Vein endothelial cell (primary cell): Measurements from ENCODE around the genes OMD, ZNF484, FGD3 and NINJ1.

DNA sequence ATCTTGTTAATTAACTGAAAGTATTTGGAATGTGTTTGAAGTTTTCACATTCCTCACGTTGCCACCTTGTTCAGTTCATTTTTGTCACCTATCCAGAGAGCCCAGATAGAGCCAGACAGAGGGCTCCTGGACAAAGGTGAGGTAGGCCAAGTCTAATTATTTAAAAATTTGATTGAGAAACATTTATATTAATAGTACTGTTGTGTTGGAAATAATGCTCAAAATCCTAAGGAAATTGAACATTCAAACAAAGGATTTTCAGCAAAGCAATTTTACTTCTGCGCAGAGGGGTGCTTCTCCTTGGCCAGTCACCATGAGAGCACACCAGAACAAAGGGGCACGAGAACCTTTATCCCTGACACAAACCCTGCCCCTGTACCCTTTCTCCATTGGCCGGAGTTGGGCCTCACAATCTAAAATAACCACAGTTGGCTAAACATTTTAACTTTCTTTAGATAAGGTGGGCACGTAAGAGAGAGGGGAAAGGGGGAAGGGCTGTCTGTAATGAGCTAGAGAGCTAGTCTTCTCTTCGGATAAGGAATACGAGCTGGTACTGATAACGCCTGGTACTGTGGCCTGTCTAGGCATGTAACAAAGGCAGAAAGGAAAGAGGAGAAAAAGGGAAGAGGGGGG is 1.6 kb upstream of the IARS1 start:
- CAGE, long polyA plus RNA = no peak

GRCh38 chr9:92424199-92424837 is at the start of gene OMD:
OMD (minus strand) TSS chr9:92424471.
- CAGE, long polyA plus RNA = no peak

DNA sequence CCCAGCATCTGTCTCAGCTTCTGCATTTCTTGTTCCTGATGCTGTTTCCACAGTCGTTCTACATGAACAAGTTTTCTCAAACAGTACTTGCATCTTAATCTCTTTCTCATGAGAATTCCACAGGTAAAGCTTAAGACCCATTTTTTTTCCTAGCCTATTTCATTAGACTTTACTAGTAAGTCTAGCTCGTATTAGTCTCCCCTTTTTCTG is 49.2 kb upstream of the OMD start:
- CAGE, long polyA plus RNA = no peak

- CAGE, long polyA plus RNA = no peak
These were observed 19.1 kb downstream of the IPPK start for GRCh38 chr9:92650688-92651437.

DNA sequence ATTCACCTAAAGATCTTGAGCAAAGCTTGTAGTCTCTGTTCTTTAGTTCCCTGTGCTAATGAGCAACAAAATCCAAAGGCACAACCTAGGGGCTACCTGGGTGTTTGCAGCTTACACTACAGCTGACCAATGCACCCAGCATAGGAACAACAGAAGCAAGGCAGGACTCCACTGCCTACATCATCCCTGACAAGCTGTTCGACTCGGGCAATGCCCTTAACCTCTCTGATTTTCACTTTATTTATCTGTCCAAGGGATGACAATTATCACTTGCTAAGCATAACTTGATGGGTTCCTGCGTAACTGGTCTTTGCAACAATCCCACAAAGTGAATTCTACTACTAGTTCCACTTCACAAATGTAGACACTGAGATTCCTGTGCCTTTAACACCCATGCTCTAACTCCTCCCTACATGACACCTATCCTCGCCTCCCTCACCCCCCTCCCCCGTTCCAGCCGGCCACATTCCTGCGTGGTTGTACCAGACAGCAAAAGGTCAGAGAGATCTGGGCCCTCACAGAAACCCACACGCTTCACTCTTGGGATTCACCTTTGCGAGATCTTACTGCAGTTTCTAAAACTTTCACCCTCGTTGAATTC is 1.1 kb downstream of the IPPK start:
- CAGE, long polyA plus RNA = no peak

DNA sequence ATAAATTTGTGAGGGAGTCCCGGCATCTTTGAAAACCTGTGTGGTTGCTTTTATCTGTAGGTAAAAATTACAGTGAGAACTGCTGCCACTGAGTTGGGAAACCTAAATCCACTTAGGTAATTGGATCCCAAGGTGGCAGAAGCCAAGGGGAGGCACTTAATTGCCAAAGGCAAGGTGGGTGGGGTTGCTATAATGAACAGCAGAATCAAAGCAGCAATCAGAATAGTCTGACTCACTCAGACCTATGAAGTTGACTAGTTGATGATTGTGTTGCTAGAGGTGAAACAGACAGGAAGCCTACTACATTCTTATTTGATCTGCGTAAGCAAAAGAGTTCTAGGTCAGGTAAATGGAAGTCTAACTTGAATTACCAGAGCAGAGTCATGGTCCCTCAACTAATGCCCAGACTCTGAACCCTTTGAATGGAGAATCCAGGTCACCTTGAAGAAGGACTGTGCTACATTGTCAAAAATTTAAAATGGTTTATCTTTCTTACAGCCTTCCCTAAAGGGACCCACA is 17.3 kb upstream of the BICD2 start:
- CAGE, long polyA plus RNA = no peak

- CAGE, long polyA plus RNA = no peak
These were observed at the start of gene ZNF484 for GRCh38 chr9:92877450-92878320. ZNF484 (minus strand) TSS chr9:92878038.

DNA sequence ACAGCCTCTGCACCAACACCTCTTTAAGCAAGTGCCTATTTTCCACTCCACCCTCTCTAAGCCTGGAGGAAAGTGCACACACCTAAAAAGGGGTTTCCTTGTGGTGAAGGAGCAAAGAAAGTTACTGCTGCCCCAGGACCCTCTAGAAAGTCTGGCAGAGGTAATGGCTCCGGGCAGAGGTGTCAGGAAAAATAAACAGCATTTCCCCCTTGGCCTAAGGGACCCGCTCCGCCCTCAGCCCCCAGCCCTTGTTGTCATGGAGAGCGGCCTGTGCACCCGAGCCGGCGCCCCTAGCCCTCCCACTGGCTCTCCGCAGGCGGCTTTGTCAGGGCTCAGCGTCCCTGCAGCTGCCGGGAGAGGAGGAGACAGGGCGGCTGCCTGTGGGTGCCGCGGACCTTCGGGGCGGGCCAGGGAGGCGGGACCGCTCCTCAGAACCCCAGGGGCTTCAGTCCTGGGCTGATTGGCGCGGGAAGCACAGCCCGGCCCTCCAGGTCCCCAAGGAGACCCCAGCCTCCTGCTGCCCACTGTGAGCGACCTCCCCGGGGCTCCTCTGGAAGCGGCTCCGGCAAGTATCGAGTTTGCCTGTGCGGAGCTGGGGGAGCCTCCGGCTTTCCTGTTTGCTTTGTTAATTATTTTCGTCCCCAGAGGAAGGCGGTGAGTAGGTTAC is at the start of gene FGD3:
TSS of gene FGD3 (plus strand) at position 448 of the 667 bp plus-strand sequence.
- CAGE, long polyA plus RNA = no peak

DNA sequence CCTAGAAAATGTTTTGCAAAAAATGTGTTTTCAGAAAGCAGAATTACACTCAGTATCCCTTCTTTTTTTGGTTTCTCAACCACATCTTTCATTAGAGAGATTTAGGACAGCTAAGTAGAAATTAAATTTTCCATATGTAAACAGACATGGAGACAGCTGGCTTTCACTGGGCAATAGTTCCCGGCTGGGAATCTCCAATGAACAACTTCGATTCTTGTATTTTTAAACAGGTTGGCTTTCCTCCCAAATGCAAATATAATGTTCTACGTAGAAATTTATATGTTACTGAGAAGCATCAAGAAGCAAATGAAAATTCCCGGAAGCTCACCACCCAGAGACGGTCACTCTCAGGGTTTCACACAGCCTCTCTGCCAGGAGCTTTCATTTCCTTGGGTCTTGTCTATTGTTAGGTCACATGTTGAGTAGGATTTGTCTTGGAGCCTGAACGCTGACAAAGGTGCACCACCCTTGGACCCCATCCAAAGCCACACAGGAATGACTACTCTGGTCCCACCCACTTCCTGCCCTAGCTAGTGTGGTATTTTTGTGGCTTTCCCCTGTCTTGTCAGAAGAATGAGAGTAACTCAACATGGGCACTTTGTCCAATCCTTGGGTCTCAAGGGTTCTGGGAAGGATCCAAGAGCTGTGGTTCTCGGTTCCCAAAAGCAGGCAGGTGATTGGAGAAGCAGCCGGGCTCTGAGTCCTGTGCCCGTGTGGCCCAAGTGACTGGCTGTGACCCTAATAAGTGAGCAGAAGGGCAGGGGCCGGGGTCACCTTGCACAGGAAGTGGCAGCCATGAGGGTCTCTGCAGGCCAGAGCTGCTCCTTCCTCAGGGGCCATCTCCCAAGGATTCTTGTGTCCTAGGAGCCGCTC is 6.7 kb downstream of the FGD3 start:
- CAGE, long polyA plus RNA = no peak

DNA sequence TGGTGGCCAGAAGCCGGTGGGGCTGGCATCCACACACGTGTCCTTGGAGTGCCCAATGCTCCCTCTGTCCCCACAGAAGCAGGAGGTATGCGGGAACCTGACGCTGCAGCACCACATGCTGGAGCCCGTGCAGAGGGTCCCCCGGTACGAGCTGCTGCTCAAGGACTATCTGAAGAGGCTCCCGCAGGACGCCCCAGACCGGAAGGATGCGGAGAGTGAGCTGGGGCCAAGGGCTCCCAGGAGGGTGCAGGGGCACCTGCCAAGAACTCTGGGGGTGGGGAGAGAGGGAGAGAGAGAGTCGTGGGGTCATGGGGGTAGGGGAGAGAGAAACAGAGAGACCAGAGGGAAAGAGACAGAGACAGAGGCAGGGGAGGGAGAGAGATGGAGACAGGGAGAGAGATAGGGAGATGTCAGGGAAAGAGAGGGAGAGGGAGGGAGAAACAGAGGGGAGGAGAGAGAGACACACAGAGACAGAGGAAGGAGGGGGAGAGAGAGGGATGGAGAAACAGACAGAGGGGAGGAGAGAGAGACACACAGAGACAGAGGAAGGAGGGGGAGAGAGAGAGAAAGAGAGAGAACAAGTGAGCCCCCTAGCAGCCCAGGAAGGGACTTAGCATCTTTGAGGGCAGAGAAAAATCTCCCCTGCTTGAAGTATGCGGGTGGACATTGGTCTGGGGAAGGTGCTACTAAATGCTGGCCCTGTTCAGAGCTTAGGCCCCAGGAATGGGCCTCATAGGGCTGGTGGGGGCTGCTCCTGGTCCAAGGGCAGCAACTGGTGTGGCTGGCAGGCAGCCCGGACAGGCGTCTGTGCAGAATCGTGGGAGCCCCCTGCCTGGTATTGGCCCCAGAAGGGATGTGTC is 48.1 kb upstream of the SUSD3 start:
- CAGE, long polyA plus RNA = no peak

- CAGE, long polyA plus RNA = no peak
These were observed 17.5 kb upstream of the SUSD3 start for GRCh38 chr9:93040944-93041507.

GRCh38 chr9:93049588-93049927 is 8.9 kb upstream of the SUSD3 start:
- CAGE, long polyA plus RNA = no peak

- CAGE, long polyA plus RNA = no peak
These were observed 2.4 kb downstream of the SUSD3 start for GRCh38 chr9:93060699-93061491.

DNA sequence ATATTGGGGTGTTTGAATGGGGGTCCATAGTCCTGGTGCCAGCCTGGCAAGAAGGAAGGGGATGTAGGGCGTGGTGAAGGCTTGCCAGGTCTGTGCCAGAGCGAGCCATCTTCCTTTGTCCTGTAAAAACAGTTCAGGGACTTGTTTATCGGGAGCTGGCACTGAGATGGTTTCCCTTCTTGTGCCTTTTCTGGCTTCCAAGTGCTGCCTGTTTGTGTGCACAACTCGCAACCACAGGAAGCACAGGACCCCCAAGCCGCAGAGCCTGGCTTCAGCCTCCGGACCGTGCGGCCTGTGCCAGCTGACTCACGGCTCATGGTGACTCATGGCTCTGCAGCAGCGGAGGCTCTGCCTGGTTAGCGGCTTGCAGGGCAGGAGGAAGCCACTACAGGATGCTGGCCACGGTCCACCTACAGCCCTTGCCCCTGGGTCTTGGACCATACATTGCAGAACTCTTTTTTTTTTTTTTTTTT is 2.5 kb downstream of the CARD19 start:
- CAGE, long polyA plus RNA = no peak

GRCh38 chr9:93132993-93133935 is 787 bp downstream of the NINJ1 start:
- CAGE, long polyA plus RNA = no peak

GRCh38 chr9:93133936-93134977 is at the start of gene NINJ1:
NINJ1 (minus strand) TSS chr9:93134251.
- CAGE, long polyA plus RNA = start-site peak on the minus strand at chr9:93134240-93134281, 344 and 428 reads in 2 replicates

DNA sequence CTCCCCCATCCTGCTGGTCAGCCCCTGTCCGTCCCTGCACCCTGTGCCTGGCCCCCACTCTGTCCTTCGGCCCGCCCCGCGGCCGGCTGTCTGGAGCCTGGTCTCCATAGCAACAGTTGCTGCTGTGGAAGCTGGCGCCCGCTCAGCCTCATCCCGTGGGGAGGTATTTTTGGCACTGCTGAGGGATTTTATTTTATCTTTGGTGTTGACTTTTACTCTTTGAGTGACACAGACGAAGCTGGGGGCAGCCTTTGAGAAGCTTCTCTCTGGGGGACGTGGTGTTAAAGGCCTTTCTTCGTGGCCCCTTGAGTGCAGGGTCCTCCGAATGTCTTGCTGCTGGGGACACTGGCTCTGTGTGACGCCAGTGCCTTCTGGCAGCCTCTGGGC is 21.5 kb downstream of the WNK2 start:
- CAGE, long polyA plus RNA = no peak

DNA sequence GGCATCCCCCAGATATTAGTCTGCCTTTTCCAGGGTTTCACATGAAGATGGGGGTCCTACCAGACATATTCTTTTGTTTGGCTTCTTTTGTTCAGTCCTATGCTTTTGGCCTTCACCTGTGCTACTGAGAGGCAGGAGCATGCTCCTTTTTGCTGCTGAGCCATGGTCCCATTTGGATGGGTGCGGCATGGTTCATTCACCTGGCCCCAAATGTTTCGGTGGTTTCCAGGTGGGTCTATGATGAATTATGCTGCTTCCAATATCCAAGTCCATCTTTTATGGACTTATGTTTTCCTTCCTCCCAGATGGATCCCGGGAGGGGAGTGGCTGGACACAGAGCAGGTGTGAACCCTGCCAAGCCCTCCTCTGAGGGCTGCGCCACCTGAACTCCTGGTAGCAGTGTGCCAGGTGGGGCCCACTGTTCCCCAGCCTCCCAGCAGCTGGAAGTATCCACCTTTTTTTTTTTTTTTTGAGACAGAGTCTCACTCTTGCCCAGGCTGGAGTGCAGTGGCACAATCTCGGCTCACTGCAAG is 42.8 kb downstream of the WNK2 start:
- CAGE, long polyA plus RNA = no peak

DNA sequence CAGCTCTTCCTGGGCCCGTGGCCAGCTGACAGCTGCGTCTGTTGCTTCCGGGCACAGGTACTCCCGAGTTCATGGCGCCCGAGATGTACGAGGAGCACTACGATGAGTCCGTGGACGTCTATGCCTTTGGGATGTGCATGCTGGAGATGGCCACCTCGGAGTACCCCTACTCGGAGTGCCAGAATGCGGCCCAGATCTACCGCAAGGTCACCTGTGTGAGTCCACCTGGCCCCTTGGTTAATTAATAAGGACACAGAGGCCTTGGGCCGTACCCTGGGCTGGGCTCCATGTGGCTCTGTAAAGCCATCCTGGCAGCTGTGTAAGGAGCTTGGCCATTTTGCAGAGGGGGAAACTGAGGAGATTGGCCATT is 50.8 kb downstream of the WNK2 start:
- CAGE, long polyA plus RNA = no peak

- CAGE, long polyA plus RNA = no peak
These were observed 84.8 kb downstream of the WNK2 start for GRCh38 chr9:93268378-93269414.